ENCODE measurements around a stretch of chr7.

GRCh38 chr7:47672163-47672891 lies 90.4 kb upstream of the TNS3 start:
- PRO-cap: no peak

- PRO-cap: no peak
Observed at GRCh38 chr7:48104899-48106004, 16.2 kb downstream of the UPP1 start.

- PRO-cap: no peak
Observed at GRCh38 chr7:48201893-48202348, 30.7 kb downstream of the ABCA13 start.

- PRO-cap: no peak
Observed at GRCh38 chr7:50311958-50312620, 7.6 kb downstream of the IKZF1 start.

DNA sequence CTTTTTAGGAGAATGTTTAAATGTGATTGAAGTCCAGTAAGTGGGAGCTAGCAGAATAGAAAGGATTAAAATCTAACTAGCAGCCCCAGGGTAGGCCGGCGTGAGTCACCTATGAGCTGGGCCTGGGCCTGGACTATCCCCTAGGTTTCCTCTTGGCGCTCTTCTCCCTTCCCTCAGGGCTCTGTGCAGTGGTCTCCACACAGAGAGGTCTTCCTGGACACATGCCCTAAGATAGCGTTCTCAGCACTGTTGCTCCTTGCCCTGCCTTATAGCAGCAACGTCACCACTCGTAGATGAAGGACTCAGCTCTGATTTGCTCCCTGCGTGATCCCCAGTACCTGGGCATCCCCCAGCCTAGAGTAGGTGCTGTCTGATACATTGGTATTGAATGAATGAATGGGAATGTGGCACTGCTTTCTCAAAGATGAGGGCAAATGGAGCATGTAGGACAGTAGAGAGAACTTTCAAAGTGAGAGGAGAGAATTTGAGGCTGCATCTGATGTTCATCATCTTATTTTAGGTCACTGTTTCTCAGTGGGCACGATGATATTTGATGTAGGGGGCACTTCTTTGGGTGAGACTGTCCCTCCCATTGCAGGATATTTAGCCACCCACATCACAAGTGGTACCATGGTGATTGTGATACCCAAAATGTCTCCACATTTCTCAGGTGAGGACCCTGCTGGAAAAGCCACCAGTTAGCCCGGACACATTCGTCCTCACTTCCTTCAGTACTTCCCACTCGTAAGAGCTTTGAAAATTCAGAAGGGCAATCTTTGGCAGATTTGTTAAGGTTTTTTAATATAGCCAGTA lies 32.9 kb downstream of the IKZF1 start:
- PRO-cap: no peak

DNA sequence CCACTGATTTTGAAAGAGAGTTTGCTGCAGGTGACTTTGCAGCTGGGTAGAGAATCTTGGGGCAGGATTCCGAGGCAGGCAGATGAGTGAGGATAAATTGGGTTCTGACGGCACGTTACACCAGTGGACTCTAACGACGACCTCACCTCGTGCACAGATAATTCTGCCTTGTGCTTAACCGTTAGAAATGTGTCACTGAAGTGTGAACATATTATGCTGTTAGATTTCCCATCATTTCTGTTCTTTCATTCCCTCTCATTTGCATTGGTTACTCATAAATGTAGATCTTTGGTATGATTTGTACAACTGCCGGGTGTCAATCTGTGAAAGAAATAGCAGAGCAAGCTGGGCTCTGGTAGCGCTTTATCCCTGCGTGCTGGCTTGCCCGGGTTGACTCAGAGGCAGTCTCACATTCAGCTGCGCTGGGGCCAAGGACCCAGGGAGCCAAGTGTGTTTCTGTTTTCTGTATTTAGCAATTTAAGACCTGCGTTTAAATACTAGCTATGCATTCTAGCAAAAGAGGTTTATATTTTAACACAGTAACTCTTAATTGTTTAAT lies 46.0 kb downstream of the IKZF1 start:
- PRO-cap: no peak

- PRO-cap: no peak
Observed at GRCh38 chr7:50405292-50406312, 44.5 kb downstream of the FIGNL1 start.

- PRO-cap: no peak
Observed at GRCh38 chr7:50673559-50674258, 108.5 kb upstream of the DDC start.

- PRO-cap: no peak
Observed at GRCh38 chr7:50701998-50702407, 80.7 kb downstream of the GRB10 start.

GRCh38 chr7:50725692-50726374 lies 56.9 kb downstream of the GRB10 start:
- PRO-cap: no peak

GRCh38 chr7:51182722-51183324 lies 133.8 kb downstream of the COBL start:
- PRO-cap: no peak

- PRO-cap: no peak
Observed at GRCh38 chr7:52430380-52430866, 605.0 kb upstream of the POM121L12 start.

DNA sequence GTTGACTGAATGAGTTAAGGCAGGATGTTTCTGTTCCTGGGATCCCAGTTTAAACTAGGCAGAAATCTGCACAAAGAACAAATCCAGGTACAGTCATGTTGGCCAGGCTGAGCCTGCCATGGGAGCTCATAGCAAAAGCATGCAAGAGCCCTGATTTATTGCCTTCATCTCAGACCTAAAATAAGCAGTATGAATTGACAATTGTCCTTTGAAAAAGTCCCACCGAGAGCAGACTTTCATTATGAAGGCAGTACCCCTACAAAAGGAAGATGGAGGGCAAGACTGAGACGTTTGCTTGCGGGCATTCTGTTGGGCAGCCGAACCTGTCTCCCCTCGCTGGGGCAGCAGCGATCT lies 558.5 kb upstream of the VSTM2A start:
- PRO-cap: no peak

GRCh38 chr7:55018088-55018332 lies 807 bp upstream of the EGFR start:
- PRO-cap: no peak

GRCh38 chr7:55043531-55044148 lies 24.8 kb downstream of the EGFR start:
- PRO-cap: no peak

DNA sequence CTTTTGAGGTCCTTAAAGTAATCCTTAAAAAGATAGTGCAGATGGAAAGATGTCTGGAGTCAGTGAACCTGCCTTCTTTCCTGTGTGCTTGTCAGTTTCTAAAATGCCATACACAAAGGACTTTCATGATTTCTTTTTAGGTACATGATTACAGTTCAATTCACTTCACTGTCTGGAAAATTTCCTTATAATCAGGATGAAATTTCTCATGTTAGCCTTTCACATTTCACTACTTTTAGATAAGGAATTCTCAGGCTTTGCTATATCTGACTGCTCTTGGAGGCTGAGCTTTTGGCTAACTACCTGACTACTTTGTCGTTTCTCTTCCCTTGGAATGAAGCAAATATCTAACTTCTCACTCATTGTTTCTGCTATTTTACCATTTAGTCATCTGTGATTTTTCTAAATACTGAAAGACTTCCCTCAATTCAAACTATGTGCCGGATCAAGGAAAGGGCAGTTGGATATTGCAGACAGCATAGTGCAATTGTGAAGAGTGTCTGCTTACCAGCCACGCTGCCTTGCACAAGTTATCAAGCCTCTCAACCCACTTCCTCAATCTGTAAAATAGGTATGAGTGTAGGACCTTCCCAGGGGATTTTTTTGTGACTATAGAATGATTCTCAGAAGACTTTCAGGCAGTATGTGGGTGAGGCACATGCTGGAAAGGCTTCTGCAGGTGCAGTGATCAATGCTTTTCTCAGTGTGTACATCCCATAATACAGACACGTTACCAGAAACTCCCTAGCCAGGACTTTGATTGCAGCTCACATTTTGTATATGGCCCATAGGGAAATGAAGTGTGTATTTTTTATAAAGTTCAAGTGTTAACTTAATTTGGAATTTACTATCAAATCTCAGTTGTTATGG lies 54.2 kb downstream of the EGFR start:
- PRO-cap: no peak

DNA sequence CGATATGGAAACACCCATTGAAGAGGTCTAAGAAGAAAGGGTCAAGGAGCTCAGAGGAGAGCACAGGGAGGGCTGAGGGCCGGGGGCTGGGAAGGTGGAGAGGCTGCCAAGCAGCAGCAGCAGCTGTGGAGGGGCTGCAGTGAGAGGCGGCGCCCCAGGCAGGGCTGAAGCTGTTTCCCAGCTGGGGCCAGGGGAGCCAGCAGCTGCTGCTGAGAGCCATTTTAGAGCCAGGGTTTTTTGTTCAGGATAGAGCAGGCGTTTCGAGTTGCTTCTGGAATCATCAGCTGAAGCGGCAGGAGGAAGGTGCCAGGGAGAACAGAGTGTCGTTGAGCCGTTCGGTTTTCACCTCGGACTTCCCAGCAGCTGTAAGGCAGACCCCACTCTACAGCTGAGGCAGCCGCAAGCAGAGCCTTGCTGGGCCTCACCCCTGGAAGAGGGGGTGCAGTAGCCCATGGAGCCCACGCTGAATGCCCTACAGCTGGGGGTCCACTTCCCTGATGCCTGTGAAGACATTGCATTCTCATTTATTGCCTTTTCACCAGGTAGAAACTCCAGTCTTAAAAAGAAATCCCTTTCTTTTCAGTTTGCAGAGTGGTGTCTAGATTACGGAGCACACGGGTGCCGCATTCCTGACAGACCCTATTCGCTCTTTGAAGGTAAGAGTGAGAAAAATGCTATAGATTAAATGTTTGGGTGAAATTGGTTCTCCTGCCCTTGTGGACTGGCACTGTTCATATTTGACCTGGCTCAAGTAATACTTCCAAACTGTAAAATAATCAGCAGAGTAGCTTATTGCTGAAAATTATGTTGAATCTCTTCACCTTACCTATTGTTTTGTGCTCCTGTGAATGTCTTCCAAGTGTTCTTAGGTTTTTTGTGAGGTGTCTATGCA lies 62.9 kb downstream of the LANCL2 start:
- PRO-cap: no peak

- PRO-cap: no peak
Observed at GRCh38 chr7:55475393-55475884, 96.9 kb downstream of the VOPP1 start.

DNA sequence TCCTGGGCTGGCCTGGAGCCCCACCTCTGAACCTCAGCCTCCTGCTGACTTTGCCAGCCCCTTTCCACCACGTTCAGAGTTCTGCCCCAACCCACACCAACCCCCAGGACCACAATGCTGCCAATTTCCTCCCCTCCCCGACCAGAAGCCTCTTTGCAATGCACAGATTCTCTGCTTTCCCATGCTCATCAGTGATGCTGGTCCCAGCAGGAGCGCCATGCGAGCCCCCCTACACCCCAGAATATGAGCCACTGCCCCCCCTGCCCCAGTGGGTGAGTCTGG lies 83.9 kb downstream of the VOPP1 start:
- PRO-cap: no peak

DNA sequence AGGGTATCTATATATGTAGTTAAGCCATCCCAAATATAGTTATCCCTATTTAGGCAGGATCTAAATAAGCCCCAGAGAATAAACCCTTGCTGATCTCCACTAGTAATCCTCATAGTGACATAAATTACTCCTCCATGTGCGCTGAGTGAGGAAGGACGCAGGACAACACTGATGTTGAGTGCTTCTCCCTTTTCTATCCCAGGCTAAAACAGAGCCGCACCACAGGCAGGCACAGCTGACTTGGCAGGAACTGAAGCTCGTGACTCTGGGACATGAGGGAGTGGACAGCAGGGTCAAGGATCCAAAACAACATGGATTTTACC lies 46.0 kb downstream of the VOPP1 start:
- PRO-cap: no peak

All from left lung (tissue), 1 donor.